ENCODE measurements around a stretch of chr16.

- RRBS, result 1% methylated on average over 26 of the region's 44 CpGs
Measured at GRCh38 chr16:89815726-89816240, 664 bp downstream of the FANCA start.

- RRBS, result no CpG with 5 or more reads among the region's 19 CpGs
Measured at GRCh38 chr16:89883186-89883722, 9.9 kb downstream of the TCF25 start.

DNA sequence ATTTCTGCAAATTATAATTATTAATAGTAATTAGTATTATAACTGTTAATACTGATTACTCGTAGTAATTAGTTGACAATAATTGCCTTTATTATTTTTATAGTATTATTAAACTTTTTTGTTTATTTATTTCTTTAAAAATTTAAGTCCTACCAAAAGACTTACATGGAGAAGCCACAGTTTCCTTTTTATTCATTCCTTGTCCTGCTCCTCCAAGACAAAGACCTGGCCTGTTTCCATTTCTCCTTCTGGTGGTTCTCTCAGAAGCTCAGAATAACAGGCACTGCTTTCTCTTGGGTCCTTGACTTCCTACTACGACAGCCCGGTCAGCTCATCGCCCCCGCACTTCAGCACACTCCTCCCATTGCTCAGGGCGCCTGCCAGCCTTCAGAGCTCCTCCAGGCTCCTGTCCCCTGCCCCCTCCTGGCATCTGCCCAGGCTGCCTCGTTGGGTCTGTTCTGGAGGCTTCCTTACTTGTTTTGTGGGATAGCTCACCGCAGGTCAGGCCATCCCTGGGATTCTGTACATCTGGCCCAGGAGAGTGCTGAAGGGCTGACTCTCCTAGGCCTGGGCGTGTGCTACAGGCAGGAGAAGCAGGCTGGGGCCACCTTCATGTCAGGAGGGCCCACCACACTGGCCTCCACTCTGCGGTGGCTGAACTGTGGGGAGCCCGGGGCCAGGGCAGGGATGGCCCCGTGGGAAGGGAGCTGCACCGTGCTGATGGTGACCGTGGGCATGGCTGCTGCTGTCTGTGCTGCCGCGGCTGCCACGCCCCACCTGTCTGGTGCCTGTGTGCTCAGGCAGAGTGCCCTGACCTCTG is 17.6 kb downstream of the TCF25 start:
- RRBS, result no CpG with 5 or more reads among the region's 17 CpGs

GRCh38 chr16:89906168-89906696 is 12.4 kb upstream of the MC1R start:
- RRBS, result 71% methylated on average over 9 of the region's 28 CpGs

DNA sequence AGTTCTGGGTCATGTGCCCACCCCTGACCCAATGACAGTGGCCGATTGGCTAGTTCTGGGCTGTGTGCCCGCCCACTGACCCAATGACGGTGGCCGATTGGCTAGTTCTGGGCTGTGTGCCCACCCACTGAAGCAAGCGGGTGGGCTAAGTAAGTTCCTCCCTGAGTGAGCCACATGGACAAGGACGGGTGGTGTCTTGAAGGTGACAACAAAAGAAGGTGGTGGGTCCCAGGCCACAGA is 9.5 kb downstream of the DEF8 start:
- RRBS, result no CpG with 5 or more reads among the region's 6 CpGs

DNA sequence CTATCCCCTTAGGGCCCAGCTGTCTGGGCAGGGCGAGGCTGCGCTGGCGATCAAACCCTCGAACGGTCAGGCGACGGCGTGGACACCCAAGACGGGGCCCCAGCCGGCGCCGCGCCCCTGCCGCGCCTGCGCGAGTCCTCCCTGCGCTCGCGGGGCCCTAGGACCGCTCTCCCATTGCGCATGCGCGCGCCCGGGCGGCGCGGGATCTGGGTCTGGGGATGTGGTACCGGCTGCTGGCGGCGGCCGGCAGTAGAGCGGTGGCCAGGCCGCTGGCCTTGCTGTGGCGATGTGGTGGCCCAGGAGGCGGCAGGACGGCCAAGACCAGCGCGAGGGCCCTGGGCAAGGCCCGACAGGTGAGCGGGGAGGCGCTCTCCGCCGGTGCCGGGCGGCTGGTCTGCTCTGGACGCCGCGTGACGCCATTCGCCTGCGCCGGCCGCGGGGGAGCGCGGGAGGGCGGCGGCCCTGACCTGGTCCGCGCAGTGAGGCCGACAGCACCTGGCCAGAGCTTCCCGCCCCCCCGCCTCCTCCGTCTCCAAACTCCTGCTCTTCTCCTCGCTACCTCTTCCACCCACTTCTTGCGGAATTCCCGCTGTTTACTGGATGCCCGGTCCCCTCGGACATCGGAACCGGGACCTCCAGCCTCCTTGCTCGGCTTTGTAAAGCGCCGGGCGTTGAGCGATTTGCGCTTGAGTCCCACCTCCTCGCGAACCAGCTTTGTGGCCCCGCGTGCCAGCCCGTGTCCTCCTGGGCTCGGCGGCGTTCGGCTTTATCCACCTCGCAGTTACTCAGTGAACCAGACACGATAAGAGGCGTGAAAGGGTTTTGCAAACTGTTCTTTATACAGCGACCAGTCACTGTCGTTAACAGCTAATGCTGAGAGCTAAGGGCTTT is 24.1 kb downstream of the DEF8 start:
- RRBS, result 1% methylated on average over 30 of the region's 93 CpGs

DNA sequence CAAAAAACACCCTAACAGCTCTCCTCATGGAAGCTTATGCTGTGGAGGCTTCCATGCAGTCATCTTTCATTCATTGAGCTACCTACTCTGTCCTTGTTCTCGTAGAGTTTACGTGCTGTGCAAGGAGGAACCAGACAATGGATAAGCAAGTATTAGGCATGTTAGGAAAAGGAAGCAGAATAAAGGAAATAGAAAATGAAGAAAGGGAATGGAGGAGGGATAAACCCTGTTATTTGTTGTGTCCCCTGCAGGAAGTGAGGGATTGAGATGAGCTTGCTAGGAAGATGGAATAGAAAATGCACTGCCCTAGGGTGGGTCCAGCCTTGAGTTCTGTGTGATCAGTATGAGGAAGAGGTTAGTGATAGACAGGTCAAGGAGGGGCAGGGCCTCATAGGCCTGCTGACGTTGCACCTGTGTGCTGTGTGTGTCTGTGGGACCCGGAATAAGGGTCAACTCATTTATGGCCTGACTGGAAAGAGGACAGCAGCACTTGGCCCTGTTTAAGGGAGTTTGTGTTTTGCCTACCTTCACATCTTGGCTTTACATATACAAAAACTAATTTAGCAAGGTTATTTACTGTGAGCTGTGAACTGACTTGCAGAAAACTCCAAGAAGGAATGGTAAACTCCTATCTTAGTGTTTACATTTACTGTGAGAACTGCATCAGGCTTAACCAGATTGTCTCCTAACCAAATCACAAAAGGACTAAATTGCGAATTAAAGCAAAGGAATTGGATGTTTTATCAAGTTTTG is 26.3 kb downstream of the DEF8 start:
- RRBS, result no CpG with 5 or more reads among the region's 5 CpGs

DNA sequence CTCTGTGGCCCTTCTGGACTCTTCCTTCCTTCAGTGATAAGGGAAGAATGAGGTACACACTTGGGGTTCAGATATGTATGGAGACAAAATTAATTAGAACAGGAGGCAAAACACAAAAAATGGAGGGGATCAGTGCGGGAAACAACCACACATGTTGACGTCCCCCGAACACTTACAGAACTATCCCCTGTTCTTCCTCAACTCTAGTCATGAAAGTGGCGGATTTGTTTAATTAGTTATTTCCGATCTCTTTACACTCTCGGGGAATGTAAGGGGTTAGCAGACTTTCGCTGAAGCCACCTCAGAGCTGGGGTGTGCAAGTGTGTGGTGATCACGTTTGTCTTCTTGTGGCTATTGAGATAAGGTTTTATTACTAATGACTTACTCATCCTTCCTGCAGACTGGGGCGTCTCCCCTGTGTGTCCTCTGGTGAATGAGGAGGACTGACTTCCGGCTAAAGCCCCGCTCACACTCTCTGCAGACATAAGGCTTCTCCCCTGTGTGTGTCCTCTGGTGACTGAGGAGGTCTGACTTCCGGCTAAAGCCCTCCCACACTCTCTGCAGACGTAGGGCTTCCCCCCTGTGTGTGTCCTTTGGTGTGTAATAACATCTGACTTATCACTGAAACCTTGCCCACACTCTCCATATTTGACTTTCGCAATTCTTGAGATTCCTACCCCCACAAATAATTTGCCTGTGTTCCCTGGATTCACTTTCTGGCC is 19.5 kb downstream of the PRDM7 start:
- RRBS, result no CpG with 5 or more reads among the region's 14 CpGs